REH cell (cell line): ENCODE measurements around a stretch of chr17.

DNA sequence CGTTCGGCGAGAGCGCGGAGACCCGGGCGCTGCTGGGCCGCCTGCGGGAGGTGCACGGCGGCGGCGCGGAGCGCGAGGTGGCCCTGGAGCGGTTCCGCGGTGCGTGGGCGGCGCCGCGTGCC is 275 bp downstream of the TBCD start:
- PRO-cap, result no peak

- PRO-cap, result no peak
Measured at GRCh38 chr17:82755448-82756044, 3.7 kb downstream of the TBCD start.

GRCh38 chr17:82782505-82783364 is 30.9 kb downstream of the TBCD start:
- PRO-cap, result no peak

GRCh38 chr17:82859337-82859880 is 19.6 kb upstream of the ZNF750 start:
- PRO-cap, result bidirectional peak, plus-strand start at chr17:82859631, minus-strand start at chr17:82859551

DNA sequence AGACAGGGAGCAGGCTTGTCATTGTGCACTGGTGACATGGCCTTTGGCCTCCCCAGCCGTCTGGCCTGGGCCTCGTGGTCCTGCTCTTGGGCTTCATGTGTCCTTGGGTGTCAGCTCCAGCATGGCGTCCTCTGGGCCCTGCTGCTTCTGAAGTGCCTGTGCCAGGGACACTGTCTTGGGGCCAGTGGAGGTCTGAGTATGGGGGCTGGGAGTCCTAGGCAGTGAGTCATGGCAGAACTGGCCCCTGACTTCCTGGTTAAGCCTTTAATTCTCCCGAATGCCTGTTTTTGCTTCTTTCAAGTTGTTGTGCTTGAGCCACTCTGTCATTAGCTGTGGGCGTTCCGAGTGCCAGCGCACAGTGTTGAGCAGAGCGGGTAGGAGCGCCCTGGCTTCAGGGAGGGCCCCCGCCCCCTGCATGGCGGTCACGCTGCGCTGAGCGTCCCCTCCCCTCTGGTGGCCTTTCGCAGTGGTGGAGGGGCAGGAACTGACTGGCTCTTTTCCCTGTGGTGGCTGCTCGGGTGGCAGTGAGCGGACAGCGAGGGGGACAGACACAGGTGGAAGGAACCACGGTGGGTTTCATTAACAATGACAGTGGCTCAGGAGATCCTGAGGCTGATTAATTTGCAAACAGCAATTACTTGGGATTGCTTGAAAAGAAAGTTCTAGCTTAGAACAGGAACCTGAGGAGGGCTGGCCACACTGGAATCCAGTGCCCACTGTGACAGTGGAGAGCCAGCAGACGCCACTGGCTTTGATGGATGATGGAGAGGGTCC is 20.2 kb upstream of the ZNF750 start:
- PRO-cap, result bidirectional peak, plus-strand start at position 323 of the sequence, minus-strand start at position 239 of the sequence

- PRO-cap, result no peak
Measured at GRCh38 chr17:82885161-82885436, 45.3 kb upstream of the ZNF750 start.

GRCh38 chr17:82890265-82890847 is 50.5 kb upstream of the ZNF750 start:
- PRO-cap, result no peak

DNA sequence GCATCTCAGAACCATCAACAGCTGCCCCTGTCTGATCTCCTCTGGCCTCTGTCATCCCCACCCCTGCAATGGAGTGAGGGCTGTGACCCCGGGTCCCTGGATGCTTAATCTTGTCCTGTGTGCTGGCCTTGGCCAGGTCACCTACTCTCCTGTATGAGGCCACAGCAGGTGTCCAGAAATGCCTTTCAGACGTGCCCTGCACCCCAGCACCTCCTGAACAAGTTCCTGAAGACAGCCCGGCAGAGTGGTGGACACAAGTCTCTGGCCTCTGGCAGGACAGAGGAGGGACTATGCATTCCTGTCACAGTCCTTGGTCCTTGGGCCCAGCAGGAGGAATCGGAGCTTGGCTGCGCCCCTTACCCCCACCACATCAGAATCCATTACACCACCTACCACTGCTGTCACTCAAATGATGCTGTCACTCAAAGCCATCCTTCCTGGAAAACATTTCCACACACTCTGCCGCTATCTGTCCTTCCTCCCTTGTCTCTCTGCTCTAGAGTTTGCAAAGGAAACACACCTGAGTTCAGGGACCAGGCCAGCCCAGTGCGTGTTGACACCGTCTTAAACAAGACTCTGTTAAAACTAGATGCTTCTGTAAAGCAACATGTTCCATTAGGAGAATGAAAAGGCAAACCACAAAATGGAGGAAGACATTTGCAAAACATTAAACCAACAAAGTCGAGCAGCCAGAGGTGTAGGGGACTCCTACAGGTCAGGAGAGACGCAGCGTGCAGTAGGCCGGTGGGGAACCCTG is 104.0 kb downstream of the B3GNTL1 start:
- PRO-cap, result no peak

DNA sequence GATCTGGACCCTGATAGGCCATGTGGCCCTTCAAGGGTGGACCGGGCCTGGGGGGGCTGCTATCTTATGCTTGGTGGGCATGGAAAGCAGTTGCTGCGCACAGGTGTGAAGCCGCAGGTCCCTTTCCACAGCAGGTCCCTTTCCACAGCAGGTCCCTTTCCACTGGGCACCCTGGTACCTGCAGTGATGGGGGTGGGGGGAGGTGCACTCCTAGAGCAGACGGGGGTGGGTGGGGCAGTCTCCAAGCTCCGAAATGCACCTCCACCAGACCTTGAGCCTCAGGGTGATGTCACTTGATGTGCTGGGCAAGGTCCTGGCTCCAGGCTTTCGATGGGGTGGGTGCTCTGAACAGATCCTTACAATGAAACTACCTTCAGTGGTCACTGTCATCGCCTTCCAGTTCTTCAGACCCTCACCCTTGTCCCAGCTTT is 1.6 kb upstream of the METRNL start:
- PRO-cap, result no peak

GRCh38 chr17:83084025-83084542 is 4.7 kb downstream of the METRNL start:
- PRO-cap, result no peak

DNA sequence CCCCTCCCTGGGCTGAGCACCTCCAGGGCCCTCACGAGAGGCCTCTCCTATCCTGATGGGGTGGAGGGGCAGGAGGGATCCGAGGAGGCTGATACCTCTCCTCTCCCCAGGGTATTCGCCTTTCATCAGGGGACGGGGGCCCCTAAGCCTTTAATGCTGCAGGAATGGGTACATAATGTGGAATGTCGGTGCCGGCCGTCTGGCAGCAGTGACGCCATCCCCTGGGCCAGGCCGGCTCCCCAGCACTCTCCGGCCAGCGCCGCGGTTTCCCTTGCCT is 8.0 kb downstream of the METRNL start:
- PRO-cap, result no peak

GRCh38 chr17:83097832-83098484 is 18.5 kb downstream of the METRNL start:
- PRO-cap, result no peak

DNA sequence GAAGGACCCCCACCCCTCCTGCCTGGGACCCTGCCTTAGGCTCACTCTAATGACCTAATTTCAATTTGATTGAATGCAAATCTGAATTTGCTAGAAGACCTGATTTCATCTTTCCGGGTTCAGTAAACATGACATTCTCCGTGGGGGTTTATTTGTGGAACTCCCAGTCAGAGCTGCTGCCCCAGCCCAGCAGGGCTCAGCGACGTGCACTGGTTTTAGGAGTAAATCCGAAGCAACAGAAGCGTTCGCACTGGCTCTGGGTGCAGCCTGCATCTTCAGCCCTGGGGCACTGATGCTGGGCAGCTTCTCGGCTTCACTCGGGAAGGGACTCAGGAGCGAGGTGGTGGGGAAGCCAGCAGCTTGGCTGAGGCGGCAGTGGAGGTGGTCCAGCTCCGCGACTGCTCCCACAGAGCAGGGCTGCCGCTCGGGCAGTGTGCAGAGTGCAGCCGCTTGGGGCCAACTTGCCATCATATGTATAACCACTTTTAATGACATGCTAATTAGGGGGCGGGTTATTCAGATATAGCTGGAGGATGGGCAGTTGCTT is 26.5 kb downstream of the METRNL start:
- PRO-cap, result no peak

GRCh38 chr17:83152998-83153848 is 73.8 kb downstream of the METRNL start:
- PRO-cap, result no peak

DNA sequence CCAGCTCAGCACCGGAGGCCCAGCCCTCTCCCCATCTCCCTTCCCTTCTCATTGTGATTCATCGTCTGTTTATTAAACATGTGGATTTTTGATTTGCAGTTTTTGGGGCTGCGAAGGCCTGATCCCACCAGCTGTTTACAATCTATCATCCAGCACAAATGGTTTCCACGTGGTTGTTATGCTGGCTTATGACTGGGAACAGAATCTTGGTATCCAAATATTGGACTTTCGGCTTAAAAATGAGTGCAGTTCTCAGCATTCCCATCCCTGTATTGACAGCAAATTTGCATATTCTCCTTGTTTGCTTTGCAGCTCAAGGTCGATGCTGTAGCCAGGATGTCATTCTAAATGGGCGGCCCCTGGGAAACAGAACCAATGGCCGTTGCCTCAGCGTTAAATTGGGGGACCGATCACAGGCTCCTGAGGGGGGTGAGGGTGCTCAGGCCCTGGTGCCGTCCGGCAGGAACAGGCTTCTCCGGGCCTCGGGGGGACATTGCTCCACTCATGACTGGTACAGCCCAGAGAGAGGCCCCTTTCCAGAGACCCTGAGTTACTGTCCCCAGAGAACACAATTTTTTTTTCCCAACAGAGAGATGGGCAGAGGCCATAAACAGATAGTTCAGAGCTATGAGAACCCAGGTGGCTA is 82.5 kb downstream of the METRNL start:
- PRO-cap, result no peak